ENCODE measurements around a stretch of chr13.

- PRO-cap: no peak
Observed at GRCh38 chr13:40734612-40735115, 36.3 kb downstream of the MRPS31 start.

- PRO-cap: no peak
Observed at GRCh38 chr13:40772691-40773223, 1.8 kb upstream of the MRPS31 start.

DNA sequence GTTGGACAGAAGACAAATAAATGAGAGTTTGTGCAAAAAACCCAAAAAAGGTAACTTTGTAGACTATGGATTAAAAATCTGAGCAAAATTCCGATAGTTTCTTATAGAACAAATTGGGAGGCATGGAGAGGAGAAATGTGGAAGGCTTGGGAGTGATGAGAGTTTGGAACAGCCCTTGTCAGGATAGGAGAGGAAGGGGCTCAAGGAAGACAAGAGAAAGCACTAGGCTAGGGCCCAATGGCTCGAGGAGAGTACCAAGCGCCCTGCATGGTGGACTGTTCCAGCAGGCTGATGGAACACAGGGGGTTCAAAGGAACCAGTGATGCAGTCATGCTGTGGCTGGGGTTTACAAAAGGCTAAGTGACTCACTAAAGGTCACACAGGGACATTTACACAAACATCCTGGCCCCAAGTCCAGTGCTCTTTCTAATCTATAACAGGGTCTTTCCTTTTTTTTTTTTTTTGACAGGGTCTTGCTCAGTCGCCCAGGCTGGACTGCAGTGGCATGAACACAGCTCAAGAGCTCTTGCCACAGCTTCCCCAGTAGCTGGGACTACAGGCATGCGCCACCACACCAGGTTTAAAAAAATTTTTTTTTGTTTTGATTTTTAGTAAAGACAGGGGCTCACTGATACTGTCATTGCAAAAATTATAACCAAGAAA is 2.9 kb upstream of the SLC25A15 start:
- PRO-cap: no peak

- PRO-cap: no peak
Observed at GRCh38 chr13:40793244-40793689, 3.9 kb downstream of the SLC25A15 start.

DNA sequence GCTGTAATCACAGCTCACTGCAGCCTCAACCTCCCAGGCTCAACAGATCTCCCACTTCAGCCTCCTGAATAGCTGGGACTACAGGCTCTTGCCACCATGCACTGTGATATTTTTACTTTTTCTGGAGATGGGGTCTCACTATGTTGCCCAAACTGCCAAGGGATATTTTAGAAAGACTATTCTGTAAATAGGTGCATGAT is 90.6 kb downstream of the ELF1 start:
- PRO-cap: no peak

DNA sequence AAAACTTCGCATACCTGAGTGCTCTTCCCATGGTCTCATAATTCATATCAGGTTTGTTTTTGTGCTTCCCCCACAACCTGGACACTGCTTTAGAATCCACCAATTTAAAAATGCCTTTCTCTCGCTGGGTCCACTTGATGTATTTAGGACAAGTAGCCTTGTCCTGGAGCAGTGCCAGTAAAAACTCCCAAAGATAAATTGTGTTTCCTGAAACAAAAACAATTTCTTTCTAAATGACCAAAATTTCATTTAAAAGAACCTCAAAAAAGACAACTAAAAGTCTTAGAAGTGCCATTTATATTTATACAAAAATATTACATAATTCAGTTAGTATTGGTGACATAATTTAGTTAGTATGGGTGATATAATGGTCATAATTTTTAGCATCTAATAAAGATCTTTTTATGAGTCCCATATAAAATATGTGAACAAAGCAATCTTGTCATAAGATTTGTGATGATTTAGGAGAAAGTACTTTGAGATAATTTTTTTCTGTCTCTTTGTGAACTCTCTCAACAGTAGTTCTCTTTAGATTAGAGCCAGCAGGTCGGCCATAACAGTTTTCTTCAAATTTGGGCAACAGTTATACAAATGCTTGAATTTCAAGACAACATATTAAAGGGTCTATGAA is 76.1 kb downstream of the ELF1 start:
- PRO-cap: no peak

DNA sequence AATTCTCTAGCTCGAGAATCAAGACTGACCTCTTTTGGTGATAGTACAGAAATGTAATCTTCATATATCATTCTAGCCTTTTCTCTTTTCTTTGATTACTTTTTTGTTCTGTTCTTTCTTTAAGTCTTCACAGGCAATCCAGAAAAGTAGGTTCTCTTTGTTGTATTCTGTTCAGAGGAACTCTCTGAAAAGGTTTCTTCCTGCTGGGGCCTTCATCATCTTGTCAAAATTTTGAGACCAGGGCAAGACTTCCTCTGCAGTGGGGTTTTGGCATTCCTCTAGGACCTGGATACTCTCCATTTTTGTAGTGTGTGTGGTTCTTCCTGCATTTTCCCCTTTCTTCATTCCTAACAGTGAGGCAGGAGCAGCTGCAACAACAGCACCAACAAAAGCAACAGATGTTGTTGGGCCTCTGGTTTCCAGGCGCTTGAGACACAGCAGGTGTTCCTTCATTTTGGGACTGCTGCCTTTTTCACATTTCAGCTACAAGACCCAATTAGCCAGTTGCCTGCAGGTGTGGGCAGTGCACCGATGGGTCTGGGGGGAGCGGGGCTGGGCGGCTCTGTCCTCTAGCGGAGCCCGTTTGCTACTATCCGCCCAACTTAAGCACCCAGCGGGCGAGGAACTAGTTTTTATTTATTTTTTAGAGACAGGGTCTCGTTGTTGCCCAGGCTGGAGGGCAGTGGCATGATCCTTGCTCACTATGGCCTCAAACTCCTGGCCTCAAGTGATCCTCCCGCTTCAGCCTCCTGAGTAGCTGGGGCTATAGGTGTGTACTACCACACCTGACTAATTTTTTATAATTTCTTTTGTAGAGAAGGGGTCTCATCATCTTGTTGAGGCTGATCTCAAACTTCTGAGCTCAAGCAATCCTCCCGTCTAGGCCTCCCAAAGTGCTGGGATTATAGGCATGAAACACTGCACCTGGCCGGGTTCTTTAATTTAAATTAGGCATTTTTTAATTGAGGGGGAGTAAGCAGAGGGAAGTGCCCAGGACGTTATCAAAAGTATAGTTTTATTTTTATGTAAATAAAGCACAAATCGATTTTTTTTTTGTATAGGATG is 25.9 kb downstream of the ELF1 start:
- PRO-cap: no peak

DNA sequence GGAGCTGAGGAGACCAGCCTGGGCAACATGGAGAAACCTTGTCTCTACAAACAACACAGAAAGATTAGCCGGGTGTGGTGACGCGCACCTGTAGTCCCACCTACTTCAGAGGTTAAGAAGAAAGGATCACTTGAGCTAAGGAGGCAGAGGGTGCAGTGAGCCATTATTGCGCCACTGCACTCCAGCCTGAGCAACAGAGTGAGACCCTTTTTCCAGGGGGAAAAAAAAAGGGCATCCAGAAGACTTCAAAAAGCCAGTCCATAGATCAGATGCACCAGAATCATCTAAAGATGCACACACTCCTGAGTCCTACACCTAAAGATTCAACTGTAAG is 19.9 kb upstream of the WBP4 start:
- PRO-cap: no peak

- PRO-cap: no peak
Observed at GRCh38 chr13:41050066-41050299, 11.3 kb upstream of the WBP4 start.

DNA sequence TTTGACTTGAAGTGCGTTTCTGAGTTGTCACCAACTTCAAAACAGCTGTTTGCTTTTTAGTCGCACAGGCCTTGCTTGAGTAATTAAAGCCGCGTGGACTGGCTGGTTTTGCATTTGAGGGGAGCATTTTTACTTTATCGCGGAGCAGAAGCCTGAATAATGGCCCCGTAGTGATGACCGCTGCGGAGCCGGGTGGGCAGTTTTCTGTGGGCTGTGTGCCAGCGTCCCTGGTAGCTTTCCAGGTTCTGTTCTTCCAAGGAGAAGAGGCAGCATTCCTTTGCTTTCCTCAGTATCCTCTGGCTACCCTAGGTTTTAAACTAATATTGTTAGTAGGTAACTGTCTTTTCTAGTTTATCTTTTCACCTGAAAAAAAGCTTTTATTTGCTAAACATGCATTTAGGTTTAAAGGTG is 1.1 kb downstream of the NAA16 start:
- PRO-cap: unidirectional peak, minus-strand start at position 298 of the sequence

DNA sequence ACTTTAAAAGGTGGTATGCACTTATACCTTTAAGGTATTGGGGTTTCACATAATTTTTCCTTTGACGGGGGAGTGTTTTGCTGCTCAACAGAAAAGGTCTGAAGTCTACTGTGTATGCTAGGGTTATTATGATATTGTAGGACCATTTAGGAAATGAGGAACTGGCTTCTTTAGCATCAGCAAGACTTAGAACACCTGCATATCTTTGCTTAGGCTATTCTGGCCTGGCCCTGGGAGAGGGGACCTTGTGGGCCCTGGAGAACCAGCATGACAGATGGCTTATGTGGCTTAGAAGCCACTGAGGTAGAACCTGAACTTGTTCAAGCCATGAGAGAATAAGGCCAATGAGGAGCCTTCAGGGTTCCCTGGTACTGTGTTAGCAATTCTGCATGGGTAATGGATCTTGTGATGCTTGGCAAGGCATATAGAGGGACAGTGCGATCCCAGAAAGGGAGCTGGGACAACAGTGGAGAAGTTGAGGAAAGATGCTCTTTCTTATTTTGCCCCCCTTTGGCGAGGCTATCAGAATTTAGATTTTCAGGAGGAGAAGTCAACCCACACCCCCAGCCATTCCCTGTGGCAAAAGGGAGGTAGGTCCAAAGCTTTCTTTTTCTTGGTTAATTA is 4.3 kb downstream of the RGCC start:
- PRO-cap: no peak

GRCh38 chr13:41503273-41503813 is 46.0 kb downstream of the RGCC start:
- PRO-cap: no peak

GRCh38 chr13:41547063-41548012 is 90.0 kb downstream of the RGCC start:
- PRO-cap: no peak

GRCh38 chr13:41671377-41671629 is 214.0 kb downstream of the RGCC start:
- PRO-cap: no peak

DNA sequence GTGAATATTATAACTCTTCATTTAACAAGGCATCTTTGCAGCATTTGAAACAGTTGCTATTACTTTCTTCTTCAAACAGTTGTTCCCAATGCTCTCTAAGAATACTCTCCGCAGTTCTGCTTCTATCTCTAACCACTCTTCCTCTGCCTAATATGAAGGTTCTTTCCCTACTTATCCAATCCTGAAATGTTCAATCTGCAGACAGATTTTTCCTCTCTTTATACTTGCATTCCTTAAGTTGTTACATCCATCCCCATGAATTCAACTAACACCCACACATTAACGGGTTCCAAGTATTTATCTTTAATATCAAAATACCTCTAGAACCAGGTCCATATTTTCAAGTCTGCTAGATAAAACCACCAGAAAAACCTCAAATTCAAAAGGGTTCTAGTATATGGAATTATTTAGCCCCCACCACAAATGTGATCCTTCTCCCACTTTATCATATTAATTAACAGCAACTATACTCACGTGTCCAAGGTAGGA is 84.1 kb downstream of the VWA8 start:
- PRO-cap: no peak

DNA sequence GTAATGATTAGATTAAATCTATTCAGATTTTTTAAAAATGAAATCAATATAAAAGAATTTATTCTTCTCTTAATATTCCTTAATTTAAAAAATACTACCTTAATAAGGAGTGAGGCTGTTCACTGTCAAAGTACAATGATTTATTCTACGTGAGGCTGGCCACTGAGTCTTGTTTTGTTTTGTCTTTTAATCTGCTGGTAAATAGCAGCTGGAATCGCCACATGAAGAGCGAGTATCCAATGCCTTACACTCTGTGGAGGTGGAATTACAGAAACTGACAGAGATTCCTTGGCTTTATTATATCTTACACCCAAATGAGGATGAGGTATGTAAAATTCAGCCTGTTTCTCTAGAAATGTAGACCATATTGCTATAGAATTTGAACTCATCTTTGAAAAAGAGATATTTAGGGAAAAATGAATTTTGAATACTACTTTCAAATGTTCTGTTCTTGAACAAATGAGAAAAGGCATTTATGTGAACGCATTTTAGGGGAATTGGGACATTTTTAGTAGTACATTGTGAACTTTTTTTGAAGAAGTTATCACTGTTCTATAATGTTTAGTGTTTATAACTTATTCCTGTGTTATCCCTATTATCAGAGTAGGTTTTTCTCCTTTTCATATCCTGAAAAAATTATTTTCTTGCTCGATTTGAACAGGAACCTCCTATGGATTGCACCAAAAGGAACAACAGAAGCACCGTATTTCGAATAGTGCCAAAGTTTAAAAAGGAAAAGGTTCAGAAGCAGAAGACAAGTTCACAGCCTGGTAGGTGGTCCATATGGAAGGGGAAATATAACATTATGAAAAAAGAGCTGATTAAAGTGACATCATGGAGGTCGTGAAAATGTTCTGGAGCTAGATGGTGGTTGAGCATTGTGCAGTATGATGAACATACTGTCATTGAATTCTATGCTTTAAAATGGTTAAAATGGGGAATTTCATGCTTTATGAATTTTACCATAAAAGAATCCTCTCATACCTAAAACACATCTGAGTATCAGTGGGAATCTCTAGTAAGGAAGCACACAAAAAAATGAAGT is 52.6 kb upstream of the AKAP11 start:
- PRO-cap: no peak

DNA sequence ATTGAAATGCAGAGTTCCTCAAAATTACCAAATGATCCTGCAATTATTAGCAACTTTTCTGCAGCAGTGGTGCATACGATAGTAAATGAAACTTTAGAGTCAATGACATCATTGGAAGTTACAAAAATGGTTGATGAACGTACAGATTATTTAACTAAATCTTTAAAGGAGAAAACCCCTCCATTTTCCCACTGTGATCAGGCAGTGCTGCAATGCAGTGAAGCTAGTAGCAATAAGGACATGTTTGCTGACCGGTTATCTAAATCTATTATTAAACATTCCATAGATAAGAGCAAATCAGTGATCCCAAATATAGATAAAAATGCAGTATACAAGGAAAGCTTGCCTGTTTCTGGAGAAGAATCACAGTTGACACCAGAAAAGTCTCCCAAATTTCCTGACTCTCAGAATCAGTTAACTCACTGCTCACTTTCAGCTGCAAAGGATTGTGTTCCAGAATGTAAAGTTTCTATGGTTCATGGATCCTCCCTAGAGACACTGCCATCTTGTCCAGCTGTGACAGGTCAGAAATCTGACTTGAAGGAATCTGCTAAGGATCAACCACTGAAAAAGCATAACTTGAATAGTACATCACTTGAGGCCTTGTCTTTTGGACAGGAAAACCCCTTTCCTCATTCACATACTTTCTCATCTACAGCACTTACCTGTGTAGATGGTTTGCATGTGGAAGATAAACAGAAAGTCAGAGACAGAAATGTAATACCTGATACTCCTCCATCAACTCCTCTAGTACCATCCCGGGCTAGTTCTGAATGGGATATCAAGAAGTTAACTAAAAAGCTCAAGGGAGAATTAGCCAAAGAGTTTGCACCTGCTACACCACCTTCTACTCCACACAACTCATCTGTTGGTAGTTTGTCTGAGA is 29.6 kb downstream of the AKAP11 start:
- PRO-cap: no peak

GRCh38 chr13:42985789-42986316 is 6.2 kb downstream of the EPSTI1 start:
- PRO-cap: no peak

- PRO-cap: no peak
Observed at GRCh38 chr13:43036827-43037438, 13.5 kb downstream of the DNAJC15 start.

DNA sequence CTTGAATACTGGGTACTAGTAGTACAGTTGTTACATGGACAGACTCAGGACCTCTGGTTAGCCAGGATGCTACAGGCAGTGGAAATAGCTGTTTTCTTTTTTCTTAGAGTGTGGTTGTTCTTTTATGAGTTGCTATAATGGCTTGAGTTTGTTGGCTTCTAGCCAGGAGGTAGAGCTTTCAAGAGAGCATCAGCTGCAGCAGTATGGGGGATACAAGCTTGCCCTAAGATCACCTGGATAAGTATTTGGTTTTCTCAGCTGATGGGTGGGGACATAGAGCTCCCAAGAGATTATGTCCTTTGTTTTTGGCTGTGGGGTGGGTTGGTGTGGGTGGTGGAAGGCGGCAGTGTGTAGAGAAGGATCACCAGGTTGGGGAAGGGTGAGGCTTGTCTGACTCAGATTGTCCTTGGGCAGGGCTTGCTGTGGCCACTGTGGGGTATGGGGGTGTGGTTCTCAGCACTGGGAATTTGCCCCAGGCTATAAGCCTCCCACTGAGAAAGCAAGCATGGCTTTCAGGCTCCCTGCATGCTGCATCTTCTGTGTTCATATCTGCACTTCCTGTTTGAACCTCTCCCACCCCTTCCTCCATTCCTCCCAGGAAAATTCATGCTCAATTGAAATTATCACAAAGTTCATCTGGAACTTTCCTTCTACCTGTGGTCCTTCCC is 34.8 kb downstream of the DNAJC15 start:
- PRO-cap: no peak